Frontal cortex (tissue), 2 donors: ENCODE measurements around a stretch of chr2.

- RAMPAGE, long total RNA, result no peak
Measured at GRCh38 chr2:46878726-46879402, 36.7 kb downstream of the MCFD2 start.

DNA sequence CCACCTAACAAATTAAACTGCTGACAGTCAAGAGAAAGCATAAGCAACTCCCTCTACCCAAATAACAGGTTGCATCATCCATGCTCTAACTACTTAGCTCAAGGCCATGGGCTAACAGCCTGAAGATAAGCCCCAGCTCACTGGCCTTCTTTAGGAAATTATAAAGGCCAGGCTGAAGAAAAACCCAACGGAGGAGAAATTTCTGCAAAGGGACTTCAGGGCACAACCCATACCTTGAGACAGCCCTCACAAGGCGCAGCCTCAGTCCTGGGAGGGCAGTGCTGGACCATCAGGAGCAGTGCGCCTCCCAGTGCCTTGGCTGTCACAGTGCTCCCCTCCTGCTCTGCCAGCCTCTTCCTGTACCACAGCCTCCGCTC is 2.2 kb downstream of the MCFD2 start:
- RAMPAGE, long total RNA, result no peak

DNA sequence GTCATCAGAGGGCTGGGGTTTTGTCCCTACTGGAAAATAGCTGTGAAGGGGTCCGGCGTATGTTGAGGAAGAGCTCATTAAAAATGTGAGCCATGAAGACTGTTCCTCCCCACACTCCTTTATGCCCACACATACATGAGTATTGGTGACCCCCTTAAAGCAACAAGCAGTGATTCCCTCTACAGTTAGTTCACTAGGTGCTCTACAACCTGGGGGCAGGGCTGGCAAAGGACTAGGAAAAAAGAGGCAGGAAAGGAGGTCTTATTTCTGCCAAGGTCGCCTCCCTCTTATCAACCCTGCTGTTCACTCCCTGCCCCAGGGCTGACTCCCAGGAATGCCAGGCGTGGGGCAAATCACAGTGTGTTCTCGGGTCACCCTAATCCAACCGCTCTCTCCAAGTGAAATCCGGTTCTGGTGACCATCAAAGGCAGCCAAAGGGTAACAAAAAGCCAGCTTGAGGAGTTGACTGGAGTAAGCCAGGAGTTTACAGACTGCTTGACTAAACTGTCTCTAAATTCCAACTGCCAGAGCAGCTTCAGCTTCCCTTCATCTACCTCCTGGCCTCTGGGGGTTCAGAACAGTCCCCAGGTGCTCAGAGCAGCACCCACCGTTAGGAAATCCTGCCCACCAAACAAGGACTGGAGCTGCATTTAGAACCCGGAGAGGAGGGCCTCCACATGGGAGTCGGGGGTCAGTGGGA is 1.5 kb upstream of the TTC7A start:
- RAMPAGE, long total RNA, result no peak

DNA sequence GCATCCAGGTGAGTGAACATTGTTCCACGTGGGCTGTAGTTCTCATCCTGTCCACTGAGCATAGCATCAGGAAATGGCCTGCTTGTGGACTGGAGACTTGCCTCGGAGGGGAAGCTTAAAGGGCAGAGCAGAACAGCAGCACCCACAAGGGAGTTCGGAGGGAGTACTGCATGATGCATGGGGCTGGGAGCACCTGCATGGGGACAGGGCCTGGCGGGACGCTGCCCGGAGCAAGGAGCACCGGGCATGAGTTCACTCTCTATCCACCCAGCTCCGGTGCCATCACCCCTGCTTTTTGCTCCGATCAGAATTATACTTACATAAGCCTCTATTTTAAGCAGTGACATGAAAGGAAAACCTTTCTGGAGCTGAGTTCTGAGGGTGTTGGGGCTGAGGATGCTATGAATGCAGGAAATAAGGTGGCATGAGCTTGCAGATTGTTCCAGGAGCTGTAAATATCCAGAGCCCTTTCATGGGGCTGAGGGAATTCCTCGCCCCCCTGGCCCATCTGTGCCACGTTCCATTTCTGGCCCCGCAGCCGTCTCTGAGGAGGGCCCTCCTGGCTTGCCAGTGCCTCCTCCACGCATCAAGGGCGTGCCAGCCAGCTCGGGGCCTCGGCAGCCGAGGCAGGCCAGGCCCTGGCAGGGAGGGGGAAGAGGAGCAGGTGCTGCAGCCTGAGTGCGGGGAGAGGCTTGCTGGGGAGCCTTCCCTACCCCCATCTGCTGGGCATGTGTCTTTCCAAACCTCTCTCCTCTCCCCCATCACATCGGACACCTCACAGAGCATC is 66.2 kb downstream of the TTC7A start:
- RAMPAGE, long total RNA, result no peak

- RAMPAGE, long total RNA, result no peak
Measured at GRCh38 chr2:47016241-47016870, 75.3 kb downstream of the TTC7A start.

GRCh38 chr2:47028237-47028731 is 87.3 kb downstream of the TTC7A start:
- RAMPAGE, long total RNA, result no peak

DNA sequence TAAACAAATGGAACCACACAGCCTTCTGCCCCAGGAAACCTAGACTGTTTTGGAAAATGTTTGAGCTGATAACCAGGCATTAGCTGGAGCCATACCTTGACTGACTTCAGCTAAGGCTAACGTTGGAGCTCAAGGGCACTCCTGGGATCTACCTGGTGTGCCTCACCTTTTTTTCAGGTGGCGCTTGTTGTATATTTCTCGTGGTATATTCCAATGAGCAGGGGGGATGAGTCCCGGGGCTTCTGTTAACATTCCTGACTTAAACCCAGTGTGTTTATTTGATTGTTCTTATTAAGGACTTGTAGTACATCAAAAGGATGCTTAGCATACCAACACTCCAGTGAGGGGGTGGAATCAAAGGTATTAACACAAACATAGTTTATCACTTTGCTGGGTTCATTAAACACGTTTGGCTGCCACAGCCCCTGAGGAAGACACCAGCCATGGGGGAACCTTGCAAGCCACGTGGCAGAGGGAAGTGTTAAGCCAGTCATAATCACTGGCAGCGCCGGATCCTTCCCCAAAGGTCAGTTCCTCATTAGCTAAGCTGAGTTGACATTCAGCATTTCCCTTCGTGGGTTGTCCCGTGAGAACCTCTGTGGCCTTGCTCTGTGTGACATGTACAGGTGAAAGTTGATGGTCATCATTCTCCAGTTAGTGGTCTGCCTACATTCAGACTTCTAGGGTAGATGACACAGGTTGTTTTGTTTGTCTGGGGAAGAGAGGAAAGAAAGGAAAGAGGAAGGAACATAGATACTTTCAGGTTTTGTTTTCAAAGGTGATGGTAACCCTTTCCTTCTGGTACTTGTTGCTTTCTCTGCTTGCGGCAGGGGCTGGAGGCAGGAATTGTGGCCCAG is 94.1 kb downstream of the TTC7A start:
- RAMPAGE, long total RNA, result no peak

DNA sequence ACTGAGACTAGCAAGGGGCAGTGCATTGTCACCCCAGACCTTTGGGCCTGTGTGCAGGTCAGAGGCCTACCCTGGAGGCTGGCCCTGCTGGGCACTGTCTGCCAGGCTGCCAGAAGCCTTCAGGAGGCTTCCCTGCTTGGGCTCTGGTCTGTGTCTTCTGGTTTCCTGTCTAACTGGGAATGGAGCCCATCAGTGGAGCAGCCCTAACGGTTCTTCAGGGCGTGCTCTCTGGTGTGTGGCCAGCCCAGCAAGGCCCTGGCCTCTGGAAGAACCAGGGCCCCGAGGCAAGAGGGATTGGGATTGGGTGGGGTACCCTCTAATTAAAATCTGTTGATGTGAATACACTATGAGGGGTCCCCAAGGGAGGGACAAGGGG is 98.0 kb downstream of the STPG4 start:
- RAMPAGE, long total RNA, result no peak

DNA sequence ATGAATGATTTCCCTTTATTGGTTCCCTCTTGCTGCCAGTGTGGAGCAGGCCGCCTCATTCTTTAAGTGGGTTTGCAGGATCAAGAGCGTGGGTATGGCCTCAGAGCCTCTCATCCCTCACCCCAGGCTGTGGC is 89.0 kb downstream of the STPG4 start:
- RAMPAGE, long total RNA, result no peak

- RAMPAGE, long total RNA, result no peak
Measured at GRCh38 chr2:47077596-47078064, 77.5 kb downstream of the STPG4 start.

- RAMPAGE, long total RNA, result no peak
Measured at GRCh38 chr2:47269688-47269945, 93.3 kb upstream of the CALM2 start.

DNA sequence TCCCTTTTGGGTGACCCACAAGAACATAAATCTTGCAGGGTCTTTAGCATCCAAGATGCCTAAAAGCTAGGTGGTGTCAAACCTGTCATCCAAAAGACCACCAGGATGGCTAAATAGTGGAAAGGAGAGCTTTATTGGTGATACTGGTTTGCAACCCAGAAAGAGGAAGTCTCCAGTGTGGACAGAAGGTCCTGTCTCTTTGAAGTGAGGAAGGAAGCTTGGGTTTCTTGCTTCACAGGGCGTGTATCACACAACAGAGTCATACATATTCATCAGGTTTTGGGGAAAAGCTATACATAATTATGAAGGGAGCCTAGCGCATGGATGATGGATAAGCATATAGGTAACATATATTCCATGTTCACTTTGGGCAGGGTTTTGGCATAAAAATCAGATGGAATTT is 68.5 kb upstream of the EPCAM start:
- RAMPAGE, long total RNA, result no peak

- RAMPAGE, long total RNA, result no peak
Measured at GRCh38 chr2:47334150-47334805, 34.8 kb upstream of the EPCAM start.

GRCh38 chr2:47403769-47404208 is 833 bp downstream of the MSH2 start:
- RAMPAGE, long total RNA, result no peak

- RAMPAGE, long total RNA, result no peak
Measured at GRCh38 chr2:47723934-47724773, 58.8 kb upstream of the MSH6 start.

DNA sequence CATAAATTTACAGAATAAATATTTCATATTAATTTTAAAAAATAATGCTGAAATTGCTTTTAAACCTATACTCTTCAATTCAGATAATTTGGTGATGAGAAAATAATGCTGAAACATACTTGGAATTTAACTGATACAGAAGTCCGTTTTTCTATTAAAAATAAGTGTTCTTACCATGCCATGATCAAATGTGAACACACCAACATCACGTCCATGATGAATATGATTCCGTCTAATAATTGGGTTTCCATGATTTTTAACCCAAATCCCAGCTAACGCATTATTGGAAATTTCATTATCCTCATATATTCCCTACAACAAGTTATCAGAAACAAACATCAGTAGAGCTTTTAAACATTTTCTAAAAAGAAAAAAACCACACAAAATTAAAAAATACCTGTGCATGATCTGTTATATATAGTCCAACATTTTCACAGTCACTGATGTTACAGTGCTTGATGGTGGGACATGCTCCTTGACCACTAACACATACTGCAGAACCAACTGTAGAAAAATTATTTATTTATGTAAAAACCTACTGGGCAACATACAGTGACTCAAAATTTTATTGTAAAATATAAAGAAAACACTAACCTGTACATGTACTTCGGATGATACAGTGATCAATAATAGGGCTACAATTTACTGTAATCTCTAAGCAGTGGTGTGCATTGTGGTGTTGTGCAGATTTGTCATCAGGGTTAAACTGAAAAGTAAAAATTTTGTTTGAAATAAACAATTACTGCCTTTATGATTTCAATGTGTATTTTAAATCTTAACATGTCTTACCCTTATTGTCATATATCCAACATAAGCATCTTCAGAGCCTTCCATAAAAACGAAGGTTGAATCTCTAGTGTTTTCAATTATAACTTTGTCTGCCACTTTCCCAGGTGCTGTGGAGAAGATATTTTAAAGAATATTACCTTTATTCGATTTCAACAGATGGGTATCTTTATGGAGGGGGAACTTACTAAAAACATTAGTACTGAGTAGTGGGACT is 49.5 kb downstream of the MSH6 start:
- RAMPAGE, long total RNA, result no peak

- RAMPAGE, long total RNA, result no peak
Measured at GRCh38 chr2:47839311-47839852, 56.4 kb downstream of the MSH6 start.

GRCh38 chr2:47868269-47868766 is 38.0 kb downstream of the FBXO11 start:
- RAMPAGE, long total RNA, result no peak

DNA sequence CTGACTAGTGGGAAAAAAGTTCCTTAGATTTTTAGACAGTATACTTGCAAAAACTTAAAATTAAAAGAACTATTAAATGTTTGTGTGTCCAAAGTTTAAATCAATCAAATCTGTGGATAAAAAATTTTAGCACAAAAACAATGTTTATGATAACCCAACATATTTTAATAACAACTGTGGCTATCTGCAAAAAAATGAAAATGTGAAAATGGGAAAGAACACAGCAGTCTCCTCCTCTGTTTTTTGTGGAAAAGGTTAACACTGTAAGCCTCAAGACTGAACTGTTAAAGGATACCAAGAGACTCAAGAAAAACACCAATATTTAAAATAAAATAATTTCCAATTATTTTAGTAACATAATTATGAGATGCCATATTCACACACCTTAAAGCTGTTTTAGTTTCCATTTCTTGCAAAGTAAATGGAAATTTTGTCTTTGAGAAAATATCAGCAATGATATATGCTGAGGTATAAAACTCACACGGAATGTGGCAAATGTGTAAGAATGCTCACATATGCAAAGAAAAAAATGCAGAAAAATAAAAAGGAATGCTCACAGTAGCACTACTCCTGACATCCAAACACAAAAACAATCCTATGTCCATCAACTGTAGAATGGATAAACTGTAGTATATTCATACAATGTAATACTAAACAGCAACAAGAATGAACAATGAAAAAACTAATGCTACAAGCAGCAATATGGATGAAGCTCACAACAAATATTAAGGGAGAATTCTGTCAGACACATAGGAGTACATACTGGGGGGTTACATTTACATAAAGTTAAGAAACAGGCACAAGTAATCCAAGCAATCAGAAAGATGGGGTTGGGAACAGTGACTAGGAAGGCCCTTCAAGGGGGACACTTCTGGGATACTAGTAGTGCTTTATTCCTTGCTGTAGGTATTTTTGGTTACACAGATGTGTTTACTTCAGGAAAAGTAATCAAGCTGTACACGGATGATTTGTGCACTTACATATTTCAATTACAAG is 11.3 kb downstream of the FBXO11 start:
- RAMPAGE, long total RNA, result no peak

DNA sequence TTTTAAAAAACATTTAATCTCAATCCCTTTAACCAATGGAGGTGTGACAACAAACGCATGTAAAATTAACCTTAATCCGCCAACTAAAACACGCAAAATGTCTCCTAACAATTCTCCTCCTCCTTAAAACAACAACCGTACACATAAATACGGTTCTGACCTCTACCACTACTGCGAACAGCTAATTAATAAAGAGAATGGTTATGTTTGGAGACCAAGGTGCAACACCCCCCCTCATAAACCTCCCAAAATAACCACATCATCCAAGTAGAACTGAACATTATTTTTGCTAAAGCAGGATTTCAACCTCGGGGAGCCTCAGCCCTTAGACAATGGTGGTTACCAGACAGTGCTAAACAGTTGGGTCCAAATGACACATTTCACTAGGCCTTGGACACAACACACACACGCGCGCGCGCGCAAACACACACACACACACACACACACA is 2.1 kb downstream of the FBXO11 start:
- RAMPAGE, long total RNA, result no peak